SJSA1 (cell line): ENCODE measurements around a stretch of chr4.

GRCh38 chr4:39563810-39564204 lies 36.6 kb upstream of the UGDH start:
- RAMPAGE, long total RNA: no peak

DNA sequence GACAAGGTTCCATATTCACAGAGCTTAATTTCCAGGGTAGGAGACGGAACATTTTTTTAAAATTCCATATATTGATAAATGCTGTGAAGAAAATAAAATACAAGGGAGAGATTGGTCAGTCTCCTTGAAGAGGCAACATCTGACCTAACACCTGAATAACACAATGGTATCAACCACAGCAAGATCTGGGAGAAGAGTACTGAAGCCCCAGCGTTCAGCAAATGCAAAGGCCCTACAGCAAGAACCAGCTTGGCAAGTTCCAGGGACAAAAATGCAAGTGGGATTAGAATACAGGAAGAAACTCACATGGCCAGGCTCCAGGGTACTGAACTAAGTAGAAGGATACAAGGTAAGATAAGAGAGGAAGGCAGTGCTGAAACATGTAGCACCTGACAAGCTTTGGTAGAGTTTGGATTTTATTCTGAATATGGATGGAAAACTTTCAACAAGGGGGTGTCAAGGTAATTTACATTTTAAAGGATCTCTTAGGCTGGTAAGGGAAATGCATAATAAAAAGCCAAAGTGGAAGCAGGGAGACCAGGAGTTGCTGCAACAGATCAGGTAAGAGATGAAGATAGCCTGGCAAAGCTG lies 3.6 kb downstream of the SMIM14 start:
- RAMPAGE, long total RNA: no peak

GRCh38 chr4:39733694-39734335 lies 35.9 kb downstream of the UBE2K start:
- RAMPAGE, long total RNA: no peak

GRCh38 chr4:40198795-40199427 lies 2.1 kb downstream of the RHOH start:
- RAMPAGE, long total RNA: no peak

GRCh38 chr4:40225276-40225867 lies 28.5 kb downstream of the RHOH start:
- RAMPAGE, long total RNA: no peak

- RAMPAGE, long total RNA: no peak
Observed at GRCh38 chr4:40254929-40255556, 58.2 kb downstream of the RHOH start.

GRCh38 chr4:40311750-40312518 lies 23.2 kb upstream of the CHRNA9 start:
- RAMPAGE, long total RNA: no peak

- RAMPAGE, long total RNA: no peak
Observed at GRCh38 chr4:40327233-40327784, 7.8 kb upstream of the CHRNA9 start.

- RAMPAGE, long total RNA: no peak
Observed at GRCh38 chr4:40333713-40334140, 1.4 kb upstream of the CHRNA9 start.

DNA sequence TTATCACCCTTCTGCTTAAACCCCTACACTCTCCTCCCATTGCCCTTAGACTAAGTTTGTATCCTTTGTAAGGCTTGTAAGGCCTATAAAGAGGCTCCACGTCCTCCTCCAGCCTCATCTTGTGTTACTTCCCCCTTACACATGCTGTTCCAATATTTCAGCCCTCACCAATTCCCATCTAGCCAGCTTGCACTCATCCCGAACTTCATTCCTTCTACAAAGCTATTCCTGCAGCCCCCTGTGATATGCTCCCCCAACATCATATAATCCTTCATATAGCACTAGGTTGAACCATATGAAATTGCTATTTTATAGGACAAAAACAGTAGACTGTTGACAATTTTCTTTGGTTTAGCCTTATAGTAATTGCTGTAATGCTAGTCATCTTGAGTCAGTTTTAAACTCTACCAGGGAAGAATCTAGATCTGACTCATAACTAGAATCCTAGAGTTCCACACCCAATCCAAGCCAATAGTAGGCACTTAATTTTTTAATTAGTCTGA lies 136.6 kb downstream of the CHRNA9 start:
- RAMPAGE, long total RNA: no peak

- RAMPAGE, long total RNA: no peak
Observed at GRCh38 chr4:40472936-40473321, 137.8 kb downstream of the CHRNA9 start.

GRCh38 chr4:40495169-40495887 lies 134.3 kb downstream of the RBM47 start:
- RAMPAGE, long total RNA: no peak

DNA sequence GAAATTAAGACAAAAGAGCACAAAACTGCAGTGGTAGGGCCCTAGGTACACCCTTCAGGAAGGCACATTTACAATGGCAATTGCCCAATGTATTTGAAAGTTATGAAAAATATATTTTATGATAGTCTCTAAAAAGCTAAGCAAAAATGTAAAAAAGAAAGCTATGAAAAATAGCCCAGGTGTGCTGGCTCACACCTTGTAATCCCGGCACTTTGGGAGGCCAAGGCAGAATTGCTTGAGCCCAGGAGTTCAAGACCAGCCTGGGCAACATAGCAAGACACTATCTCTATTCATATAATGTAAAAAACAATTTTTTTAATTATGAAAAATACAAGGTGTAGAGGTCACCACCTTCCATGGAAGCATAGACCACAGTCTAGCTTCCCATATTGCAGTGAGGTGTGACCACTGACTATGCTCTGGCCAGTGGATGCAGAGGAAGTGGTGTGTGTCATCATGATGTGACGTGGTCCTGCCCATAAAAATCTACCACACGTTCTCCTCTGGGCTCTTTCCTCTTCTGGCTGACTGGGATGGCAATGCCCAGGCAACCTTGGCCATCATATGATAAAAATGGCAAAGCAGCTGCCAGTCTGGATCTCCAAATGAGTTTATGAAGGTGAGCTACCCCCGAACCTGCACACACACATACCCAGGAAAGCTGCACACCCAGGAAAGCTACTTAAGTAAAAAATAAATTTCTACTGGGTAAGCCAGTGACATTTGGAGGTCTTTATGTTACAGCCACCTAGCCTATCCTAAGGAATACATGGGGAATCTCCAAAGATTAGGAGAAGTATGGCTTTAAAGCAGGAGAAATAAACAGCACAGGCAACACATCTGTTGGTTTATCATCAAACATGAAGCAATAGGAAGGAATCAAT lies 65.7 kb downstream of the RBM47 start:
- RAMPAGE, long total RNA: no peak

DNA sequence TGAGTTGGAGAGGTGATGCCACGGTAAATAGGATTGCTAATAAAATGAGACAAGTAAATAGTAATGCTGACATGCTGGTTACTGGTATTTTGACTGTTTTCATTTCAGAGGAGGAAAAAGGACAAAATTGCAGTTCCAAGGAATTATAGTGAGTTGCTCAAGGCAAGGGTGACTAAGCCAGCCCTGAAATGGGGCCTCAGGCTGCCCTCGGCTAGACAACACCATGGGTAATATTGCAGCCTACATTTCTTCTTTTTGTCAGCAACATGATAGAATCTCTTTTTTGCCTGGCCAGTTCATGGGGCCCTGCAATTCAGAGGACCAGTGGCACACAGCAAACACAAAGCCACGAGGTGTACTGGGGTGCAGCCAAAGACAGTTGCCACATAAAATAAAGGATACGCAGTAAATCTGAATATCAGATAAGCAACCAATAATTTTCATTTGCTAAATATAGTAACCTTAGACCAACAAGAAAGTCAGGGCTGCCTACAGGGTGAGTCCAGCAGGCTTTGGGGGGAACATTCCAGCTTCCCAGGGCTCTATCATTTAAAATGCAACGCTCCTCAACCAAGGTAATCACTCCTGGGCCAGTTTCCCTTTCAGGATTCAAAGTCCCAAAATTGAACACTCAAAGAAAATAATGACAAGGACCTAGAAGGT lies 41.8 kb downstream of the RBM47 start:
- RAMPAGE, long total RNA: no peak

GRCh38 chr4:40744144-40744838 lies 5.5 kb upstream of the NSUN7 start:
- RAMPAGE, long total RNA: no peak

DNA sequence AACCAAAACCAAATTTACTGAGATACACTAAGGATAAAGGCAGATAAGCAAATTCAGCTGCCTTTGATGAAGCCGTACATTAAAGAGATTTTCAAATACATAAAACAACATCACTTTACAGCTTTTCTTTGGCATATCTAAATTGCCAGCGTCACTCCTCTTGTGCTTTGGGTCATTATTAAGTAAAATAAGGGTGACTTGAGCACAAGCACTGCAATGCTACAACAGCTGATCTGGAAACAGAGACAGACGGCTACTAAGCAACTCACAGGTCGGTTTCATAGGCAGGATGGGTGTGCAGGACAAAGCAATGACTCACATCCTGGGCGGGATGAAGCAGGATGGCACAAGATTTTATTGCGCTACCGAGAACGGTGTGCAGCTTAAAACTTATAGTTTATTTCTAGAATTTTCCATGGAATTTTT lies 215.7 kb downstream of the APBB2 start:
- RAMPAGE, long total RNA: no peak

GRCh38 chr4:41028433-41029532 lies 185.6 kb downstream of the APBB2 start:
- RAMPAGE, long total RNA: no peak

DNA sequence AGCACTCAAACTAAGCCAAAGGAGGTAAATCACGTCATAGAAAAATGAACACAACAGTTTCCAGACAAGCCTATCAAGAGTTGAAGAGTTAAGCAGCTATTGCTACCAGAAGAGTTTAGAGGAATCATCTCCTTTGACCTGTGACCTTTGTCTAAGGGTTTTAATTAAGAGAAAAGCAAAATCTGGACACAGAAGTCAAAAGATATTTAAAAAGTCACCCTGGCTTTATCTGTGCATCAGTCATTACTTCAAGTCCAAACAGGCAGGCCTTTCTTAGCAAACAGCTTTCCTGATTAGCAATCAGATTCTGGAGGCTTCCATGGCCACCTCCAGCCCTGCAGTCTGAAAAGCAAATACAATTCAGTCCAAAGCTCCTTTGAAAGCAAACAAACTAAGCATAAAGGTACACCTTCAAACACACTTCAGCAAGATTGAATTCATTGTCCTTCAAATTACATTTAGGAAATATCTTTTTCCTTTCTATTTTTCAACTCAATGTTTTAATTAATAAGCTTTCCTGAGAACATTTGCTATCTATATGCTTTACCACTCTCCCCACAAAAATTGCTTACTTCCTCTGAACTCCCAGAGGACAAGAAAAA lies 82.0 kb downstream of the APBB2 start:
- RAMPAGE, long total RNA: no peak

- RAMPAGE, long total RNA: no peak
Observed at GRCh38 chr4:41133575-41134112, 80.7 kb downstream of the APBB2 start.

DNA sequence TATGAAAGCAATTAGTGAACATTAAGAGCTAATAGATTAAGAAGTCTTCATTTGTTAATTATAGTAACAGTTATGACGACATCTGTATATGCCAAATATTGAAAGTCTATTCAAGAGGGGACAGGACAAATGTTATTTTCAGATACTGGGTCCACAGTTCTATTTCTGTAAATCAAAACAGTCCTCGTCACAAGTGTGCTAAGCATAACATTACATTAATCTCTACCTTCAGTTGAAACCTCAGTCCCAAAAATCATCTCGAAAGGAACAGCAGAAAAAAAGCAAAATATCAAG lies 70.4 kb downstream of the APBB2 start:
- RAMPAGE, long total RNA: no peak